Tibial nerve (tissue), 3 donors: ENCODE results near the genes MTNR1A and FRG1.

DNA sequence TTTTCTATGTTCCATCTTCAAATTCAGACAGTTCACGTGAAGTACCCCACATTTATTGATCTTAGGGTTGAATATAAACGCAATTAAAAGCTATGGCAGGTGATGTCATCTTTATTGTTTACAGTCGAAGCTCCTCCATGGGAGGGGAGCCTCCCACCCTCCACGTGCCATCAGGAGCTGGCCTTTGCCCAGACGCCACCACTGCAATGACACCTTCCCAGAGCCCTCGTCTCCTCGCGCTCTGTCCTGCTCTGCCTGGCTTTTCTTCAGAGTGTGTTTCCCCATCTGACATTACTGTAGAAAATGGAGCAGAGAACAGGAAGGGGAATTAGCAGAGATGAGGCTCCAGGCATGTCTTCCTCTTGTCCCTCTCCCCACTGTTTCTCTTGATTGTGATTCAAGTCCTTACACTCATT, 18.8 kb upstream of the CYP4V2 start:
- PRO-cap: no peak
- RAMPAGE, long total RNA, 3 experiments: no peak in any of the 3 experiments

- PRO-cap: no peak
- RAMPAGE, long total RNA, 3 experiments: no peak in any of the 3 experiments
Measured at GRCh38 chr4:186195924-186196563, 4.7 kb downstream of the CYP4V2 start.

- PRO-cap: unidirectional peak, plus-strand start at chr4:186204489; unidirectional peak, plus-strand start at chr4:186204518
- RAMPAGE, long total RNA, 3 experiments: no peak in any of the 3 experiments
Measured at GRCh38 chr4:186203971-186205121, 13.0 kb downstream of the CYP4V2 start.

GRCh38 chr4:186258095-186258738, 7.8 kb upstream of the F11 start:
- PRO-cap: no peak
- RAMPAGE, long total RNA, 3 experiments: no peak in any of the 3 experiments

DNA sequence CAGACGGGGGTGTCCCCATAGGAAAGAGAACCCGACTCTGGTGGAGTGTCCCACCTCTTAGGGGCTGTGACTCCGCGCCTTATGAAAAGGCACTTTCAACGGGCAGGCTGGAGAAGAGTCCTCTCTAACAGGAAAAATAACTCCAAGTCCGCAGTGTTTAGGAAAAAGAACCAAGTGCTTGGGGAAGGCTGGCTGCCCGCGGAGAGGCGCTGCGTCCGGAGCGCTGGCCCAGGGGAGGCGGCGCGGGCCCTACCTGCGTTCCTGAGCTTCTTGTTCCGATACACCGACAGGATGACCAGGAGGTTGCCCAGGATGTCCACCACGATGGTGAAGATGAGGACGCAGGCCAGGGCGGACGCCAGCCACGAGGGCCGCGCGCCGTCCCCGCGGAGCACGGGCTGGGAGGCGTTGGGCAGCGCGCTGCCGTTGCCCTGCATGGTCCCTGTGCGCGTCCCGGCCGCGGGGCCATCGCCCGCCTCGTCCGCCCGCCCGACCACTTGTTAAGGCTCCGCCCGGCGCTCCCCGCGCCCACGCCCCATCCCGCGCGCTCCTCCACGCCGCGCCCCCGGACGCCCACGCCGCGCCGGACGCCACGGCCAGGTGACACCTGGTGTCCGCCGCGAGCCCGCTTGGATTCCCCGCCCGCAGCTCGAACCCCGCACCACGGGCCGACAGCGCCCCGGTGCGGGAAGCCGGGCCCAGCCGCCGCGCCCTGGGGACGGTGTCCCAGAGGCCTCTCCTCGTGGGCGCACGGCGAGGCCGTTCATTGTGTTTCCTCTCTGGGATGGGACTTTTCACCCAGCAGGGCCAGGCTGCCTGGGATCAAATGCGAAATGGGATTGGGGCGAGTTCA, at the start of gene MTNR1A:
TSS of gene MTNR1A (minus strand) at position 639 of the 853 bp plus-strand sequence.
- PRO-cap: no peak
- RAMPAGE, long total RNA, 3 experiments: no peak in any of the 3 experiments

- PRO-cap: no peak
- RAMPAGE, long total RNA, 3 experiments: no peak in any of the 3 experiments
Measured at GRCh38 chr4:186596903-186597232, 41.5 kb upstream of the MTNR1A start.

GRCh38 chr4:186666039-186666827, 57.4 kb downstream of the FAT1 start:
- PRO-cap: no peak
- RAMPAGE, long total RNA, 3 experiments: no peak in any of the 3 experiments

- PRO-cap: bidirectional peak, plus-strand start at chr4:186726818, minus-strand start at chr4:186726722
- RAMPAGE, long total RNA, 3 experiments: start-site peak on the minus strand in 2 of 3 experiments, at chr4:186726662-186726728 at its widest, 58 to 158 reads per replicate
Measured at GRCh38 chr4:186726436-186727501, 3.1 kb upstream of the FAT1 start.

DNA sequence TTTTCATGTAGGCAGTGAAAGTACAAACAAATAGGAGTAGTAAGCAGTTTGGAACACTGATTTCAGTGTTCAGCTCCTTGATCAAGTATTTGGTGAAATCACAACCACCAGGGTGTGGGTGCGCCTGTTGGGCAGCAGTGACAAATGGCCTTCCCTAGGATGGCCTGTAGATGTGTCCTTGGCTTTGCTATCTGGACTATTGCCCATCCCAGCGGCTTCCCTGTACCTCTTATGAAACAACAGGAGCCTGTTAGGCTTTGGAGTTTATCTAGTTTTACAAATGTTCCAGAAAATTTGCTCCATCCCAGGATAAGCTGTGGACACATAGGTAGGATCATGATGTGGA, 216.8 kb upstream of the FAT1 start:
- PRO-cap: no peak
- RAMPAGE, long total RNA, 3 experiments: no peak in any of the 3 experiments

GRCh38 chr4:187995878-187996335, 336 bp downstream of the ZFP42 start:
- PRO-cap: no peak
- RAMPAGE, long total RNA, 3 experiments: no peak in any of the 3 experiments

DNA sequence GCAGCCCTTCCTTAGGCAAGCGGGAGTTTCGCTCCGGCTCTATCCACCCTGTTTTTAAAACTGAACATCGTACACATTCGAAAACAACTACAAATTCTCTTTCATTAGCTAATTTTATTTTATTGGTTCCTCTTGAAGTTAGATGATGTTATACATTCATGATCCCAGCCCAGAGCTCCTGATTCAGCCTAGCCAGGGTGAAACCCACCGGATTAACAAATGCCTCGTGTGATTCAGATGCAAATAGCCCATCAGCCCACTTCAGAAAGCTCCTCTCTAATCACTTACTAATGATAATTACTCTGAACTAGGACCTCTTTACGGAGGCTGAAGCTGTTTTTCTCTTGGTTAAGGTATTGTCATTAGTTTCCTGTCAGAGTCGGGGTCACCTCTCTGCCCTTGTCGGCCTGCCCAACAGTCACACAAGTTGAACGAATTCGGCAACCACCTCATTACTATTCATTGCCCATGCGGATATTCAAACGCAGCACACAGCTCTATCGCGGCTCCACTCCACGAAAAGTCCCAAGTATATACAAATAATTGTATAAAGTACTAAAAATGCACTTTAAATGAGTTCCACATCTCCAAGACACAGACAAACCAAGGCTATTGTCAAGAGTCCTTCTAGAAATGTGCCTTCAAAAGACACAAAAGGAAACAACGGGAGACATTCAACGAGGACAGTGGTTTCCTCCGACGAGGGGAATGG, 36.6 kb downstream of the ZFP42 start:
- PRO-cap: no peak
- RAMPAGE, long total RNA, 3 experiments: no peak in any of the 3 experiments

GRCh38 chr4:188796486-188797068, 657.3 kb downstream of the TRIML1 start:
- PRO-cap: no peak
- RAMPAGE, long total RNA, 3 experiments: no peak in any of the 3 experiments

GRCh38 chr4:188960198-188960668, 821.0 kb downstream of the TRIML1 start:
- PRO-cap: no peak
- RAMPAGE, long total RNA, 3 experiments: no peak in any of the 3 experiments

DNA sequence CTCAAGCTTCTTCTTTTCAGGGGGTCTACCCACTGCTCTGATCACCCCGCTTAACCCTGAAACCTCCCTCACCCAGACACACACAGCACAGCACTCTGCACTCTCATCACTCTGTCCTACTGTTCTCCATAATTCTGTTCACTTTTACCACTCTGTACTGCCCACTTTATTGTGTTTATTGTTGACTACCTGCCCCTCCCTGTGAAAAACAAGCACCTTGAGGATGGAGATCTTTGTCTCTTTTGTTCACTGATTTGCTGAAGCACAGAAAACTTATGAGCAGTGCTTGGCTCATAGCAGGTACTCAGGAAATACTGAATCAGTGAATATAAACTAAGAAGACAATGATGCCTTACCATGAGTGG, 201.5 kb upstream of the FRG1 start:
- PRO-cap: no peak
- RAMPAGE, long total RNA, 3 experiments: no peak in any of the 3 experiments

DNA sequence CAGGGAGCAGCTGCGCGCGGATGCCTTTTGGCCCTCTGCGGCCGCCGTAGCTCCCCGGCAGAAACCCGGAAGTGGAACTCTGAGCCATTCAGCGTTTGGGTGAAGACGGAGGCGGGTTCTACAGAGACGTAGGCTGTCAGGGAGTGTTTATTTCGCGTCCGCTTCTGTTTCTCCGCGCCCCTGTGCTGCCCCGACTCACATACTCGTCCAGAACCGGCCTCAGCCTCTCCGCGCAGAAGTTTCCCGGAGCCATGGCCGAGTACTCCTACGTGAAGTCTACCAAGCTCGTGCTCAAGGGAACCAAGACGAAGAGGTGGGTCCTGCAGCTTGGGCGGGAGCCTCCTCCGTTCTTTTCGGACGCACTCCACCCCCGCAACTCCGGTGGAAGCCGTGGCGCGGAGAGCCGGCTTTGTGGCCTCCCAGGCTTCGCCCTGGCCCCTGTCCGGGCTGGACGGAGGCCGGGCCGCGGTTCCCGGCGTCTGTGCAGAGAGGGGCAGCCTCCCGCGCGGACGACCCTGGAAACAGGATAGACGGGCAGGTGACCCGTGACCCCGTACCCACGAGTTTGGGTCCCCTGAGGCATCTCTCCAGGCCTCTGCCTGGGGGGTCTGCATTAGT, at the start of gene FRG1:
TSS of gene FRG1 (plus strand) at position 114 of the 618 bp plus-strand sequence.
- PRO-cap: bidirectional peak, plus-strand start at position 123 of the sequence, minus-strand start outside the sequence
- RAMPAGE, long total RNA, 3 experiments: start-site peak on the plus strand in 3 of 3 experiments, centred at positions 141 to 152 of the sequence, 208 to 545 reads per replicate